Gastroesophageal sphincter (tissue), 4 donors: ENCODE data around the genes PVALB and CARD10.

DNA sequence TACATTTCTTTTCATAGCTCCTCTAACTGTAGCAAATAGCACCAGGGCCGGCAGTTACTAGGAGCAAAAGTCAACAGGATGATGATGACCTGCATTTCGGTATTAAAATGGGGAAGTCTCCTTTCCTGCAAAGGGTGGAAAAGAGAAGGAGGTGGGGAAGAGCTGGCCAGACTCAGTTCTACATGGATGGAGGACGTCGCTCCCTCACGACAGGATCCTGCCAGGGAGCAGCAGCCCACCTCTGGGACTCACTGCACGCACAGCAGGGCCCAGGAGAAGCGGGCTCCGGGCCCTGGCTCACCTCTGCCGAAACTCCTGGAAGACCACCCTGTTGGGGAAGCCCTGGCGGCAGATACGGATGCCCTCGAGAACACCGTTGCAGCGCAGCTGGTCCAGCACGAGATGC is 52.7 kb downstream of the APOL1 start:
- PRO-cap = no peak
- RAMPAGE, long total RNA, 4 experiments = no peak in any of the 4 experiments

GRCh38 chr22:36307727-36308206 is 54.8 kb downstream of the APOL1 start:
- PRO-cap = no peak
- RAMPAGE, long total RNA, 4 experiments = no peak in any of the 4 experiments

DNA sequence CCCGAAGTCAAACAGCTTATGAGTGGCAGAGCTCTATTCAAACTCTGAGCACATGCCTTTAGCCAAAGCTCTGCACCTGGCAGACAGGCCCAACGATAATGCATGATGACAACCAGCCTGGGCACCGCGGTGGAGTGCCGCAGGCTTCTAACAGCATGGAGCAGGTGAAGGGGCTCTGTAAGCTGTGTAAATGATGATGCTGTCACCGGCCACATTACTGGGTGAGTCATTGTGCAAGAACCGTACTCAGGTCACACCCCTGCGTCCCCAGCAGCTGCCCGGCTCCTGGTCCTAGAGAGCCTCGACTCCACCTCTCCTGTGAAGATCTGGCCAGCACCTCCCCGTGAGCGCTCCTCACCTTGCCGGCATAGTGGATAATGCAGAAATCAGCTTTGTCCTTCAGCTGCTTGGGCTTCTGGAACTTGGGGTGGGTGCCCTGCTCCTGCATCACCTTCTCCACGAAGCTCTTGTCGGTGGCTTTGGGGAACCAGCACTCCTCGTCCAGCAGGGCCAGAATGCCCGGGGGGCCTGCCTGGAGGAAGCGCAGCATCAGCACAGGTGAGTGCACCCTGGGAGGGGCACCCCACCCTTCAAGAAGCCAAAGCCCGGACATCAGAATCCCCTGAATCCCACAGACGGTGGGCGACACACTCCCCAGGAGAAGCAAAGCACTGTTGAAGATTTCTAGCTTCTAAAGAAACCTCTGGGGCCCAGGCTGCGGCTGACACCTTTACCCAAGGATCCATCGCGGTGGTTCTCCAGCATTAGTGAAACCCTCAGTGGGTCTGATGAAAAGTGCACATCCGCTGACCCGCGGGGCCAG is 59.0 kb downstream of the APOL1 start:
- PRO-cap = no peak
- RAMPAGE, long total RNA, 4 experiments = no peak in any of the 4 experiments

DNA sequence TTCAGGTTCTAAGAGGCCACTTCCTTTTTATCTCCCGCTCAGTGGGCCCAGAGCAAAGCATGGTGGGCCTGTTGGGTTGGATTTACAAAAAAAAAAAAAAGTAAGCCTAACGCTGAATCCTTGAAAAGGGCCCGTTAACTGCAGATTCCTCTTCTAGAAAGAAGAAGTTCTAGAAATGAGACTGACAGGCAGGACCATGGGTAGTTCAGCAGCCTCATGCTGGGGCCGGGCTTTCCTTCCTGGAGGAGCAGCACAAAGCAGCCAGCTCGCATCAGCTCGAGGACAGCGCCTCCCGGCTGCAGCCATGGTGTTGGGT is 53.8 kb downstream of the MYH9 start:
- PRO-cap = no peak
- RAMPAGE, long total RNA, 4 experiments = no peak in any of the 4 experiments

DNA sequence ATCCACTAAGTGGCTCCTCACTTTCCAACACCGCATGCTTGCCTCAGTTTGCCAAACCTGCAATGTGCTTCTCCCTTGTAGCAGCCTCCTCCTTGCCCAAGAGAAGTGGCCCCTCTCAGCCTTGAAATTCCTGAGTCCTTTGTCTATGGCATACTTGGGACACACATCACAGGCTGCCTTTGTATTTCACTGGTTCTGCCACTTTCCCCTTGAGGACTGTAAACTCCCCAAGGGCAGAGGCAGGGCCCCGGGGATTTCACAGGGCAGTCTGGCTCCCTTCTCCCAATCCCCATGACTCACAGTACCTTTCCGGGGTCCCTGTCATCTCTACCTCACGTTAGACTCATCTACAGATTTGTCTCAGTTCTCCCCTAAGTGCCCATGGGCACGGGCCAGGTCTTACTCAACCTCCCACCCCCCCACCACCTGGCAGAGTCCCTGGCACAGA is 1.9 kb downstream of the MYH9 start:
- PRO-cap = bidirectional peak, plus-strand start at position 363 of the sequence, minus-strand start at position 349 of the sequence
- RAMPAGE, long total RNA, 4 experiments = no peak in any of the 4 experiments

DNA sequence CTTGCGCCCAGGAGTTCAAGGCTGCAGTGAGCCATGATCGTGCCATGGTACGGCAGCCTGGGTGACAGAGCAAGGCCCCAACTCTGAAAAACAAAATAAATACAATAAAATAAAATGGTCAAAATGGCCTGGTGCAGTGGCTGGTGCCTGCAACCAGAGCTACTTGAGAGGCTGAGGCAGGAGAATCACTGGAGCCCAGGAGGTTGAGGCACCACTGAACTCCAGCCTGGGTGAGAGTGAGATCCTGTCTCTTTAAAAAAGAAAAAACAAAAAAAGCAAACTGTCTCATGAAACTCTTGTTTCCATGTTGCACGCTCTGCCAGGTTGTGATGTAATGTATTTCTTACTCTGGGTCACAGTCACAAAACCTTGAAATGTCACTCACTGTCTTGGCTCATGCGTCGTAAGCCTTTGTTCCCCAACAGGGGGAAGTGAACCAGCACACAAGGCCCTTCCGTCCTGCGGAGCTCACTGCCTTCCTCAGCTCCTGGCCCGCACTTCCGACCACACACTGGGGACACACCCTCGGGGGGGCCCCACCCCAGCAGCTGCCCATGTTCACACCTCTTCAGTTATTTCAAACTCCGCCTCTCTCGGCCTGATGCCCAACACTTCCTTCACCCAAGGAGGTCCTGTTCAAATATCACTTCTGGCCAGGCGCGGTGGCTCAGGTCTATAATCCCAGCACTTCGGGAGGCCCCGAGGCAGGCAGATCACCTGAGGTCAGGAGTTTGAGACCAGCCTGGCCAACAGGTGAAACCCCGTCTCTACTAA is 29.8 kb downstream of the TXN2 start:
- PRO-cap = unidirectional peak, plus-strand start at position 414 of the sequence; bidirectional peak, plus-strand start at position 639 of the sequence, minus-strand start at position 513 of the sequence
- RAMPAGE, long total RNA, 4 experiments = no peak in any of the 4 experiments

- PRO-cap = no peak
- RAMPAGE, long total RNA, 4 experiments = no peak in any of the 4 experiments
Observed at GRCh38 chr22:36453254-36453712, 28.2 kb downstream of the TXN2 start.

DNA sequence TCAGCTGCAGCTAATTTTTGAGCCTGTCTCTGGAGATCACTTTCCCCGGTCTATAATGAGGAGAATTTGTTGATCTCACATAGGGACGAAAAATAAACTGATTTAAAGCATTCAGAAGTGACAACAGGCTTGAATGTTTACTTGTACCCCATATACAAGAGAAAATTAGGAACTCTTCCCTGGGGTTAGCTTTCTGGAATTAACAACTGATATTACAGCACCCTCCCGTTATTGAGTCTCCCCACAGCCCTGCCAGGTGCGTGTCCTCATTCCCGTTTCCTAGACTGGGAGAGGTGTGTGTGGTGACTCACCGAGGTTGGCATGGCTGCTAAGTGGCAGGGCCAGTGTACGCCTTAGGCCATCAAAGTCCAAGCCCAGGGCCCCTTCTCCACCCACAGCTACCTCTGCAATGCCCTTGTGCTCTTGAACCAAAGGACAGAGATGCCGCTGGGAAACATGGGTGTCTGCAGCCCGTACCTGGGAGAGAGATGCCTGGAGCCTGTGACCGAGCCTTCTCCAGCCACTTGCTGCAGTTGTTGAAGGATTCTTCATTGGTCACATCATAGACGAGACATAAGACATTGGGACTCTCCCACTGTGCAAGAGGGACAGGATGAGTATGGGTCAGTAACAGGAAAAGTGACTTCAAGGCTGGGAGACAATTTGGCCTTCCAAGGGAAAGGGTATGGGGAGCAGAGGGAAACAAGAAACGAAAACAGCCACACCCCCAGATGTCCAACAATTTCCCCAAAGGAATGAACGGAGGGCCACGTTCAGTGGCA is 12.3 kb downstream of the IFT27 start:
- PRO-cap = no peak
- RAMPAGE, long total RNA, 4 experiments = no peak in any of the 4 experiments

DNA sequence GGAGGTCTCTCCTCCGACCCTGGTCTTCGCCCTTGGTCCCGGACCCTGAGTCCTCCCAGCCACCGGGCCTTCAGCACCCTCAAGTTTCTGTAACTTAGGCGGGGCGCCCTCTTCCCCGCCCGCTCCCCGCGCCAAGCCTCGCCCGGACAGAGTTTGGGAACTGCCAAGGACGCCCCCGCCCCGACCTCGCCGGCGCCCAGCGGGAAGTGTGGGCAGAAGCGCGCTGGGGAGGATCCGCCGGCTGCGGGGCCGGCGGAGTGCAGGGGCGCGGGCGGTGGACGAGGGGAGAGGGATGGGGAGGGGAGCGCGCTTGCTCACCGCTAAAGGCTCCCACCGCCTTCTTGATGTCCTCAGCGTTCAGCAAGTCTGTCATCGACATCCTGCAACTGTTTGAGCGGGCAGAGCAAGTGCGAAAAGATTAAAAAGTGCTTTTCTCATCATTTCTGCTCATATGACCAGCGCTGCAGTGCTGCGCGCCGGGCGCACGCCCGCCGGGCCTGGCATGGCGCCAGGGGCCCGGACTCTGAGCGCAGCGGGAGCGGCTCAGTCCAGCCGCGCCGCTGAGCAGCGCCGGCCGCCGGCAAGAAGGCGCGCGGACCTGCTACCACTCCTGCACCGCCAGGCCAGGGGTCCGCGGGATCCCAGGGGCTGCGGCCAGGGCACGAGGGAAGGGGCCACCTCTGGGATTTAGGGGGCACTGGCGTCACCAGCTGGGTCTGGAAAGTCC is at the start of gene PVALB:
PVALB (minus strand) TSS at position 409 of the 727 bp plus-strand sequence.
- PRO-cap = no peak
- RAMPAGE, long total RNA, 4 experiments = no peak in any of the 4 experiments

DNA sequence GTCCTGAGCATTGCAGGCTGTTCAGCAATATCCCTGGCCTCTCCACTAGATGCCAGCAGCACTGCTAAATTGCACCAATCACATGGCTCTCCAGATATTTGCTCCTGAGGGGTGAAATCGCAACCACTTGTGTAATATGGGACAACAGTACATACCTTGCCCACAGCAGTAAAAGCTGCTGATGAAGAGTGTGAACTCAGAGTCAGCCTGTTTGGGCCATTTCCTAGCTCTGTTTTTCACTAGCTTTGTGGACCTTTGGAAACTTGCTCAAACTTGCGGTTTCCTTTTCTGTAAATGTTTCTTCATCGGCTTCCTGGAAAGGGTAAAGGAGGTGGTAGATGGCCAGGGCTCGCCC is 12.9 kb downstream of the NCF4 start:
- PRO-cap = unidirectional peak, plus-strand start at position 163 of the sequence
- RAMPAGE, long total RNA, 4 experiments = no peak in any of the 4 experiments

- PRO-cap = no peak
- RAMPAGE, long total RNA, 4 experiments = no peak in any of the 4 experiments
Observed at GRCh38 chr22:37031885-37032400, 12.4 kb downstream of the MPST start.

- PRO-cap = no peak
- RAMPAGE, long total RNA, 4 experiments = no peak in any of the 4 experiments
Observed at GRCh38 chr22:37110305-37110773, 826 bp upstream of the TMPRSS6 start.

DNA sequence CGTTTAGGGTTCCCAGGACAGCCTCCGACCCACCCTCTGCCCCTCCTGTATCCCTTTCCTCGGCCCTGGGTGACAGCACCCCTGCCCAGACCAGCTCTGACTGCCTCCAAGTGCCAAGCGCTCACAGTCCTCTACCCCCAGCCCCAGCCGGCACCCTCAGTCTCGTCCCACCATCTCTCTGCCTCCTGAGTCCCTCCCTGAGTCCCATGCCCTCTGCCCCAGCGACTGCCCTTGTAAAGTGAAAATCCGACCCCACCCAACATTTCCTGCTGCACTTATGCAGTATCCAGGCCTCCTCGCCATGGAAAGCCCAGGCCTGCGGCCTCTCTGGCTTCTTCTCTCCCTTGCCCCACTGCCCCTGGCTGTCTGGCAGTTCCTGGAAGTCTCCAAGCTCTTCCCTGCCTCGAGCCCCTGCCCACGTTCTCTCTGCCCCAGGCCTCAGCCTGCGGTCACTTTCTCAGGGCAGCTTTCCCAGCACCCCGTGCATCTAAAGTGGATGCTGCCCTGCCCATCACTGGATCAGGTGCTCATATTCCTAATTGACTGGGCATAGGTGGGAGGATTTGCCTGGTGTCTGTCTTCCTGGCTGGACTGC is 17.6 kb upstream of the IL2RB start:
- PRO-cap = no peak
- RAMPAGE, long total RNA, 4 experiments = no peak in any of the 4 experiments

- PRO-cap = no peak
- RAMPAGE, long total RNA, 4 experiments = no peak in any of the 4 experiments
Observed at GRCh38 chr22:37188836-37189519, 931 bp upstream of the C1QTNF6 start.

GRCh38 chr22:37220472-37220980 is 8.2 kb upstream of the SSTR3 start:
- PRO-cap = no peak
- RAMPAGE, long total RNA, 4 experiments = no peak in any of the 4 experiments

DNA sequence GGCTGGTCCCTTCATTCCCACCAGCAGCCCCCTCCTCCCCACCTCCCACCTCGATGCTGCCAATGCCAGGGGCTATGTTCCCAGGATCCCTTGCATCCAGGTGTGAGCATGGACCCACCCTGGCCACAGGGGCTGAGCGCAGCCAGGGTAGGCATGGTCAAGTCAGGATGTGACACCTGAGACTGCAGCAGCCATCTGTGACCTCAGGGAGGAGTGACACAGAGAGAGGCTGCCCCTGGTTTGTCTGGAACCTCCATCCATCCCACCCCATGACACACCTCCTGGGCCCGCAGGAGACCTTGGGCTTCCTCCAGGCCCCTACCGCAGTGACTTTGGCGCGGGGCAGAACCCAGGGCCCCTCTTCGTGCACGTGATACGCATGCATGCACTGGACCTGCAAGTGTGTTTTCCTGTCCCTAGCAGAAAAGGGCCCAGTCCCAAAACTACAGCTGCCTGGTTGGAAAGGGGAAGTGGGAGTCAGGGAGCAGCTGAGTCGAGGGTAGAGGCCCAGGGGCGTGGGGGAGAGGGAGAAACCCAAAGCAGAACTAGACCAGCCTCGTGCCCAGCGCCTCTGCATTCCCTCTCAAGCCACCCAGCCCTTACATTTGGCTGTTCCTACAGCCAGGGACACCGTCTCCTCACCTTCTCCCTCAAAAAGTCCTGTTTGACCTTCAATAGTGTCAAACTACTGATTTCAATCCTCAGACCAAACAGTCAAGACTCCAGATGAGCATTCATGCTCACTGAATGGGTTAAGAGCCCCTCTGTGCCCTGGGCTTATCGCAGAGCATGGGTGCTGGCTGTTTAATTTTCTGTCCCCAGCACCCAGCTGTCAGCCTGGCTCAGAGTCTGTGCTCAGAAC is 7.8 kb upstream of the CYTH4 start:
- PRO-cap = unidirectional peak, plus-strand start at position 574 of the sequence
- RAMPAGE, long total RNA, 4 experiments = no peak in any of the 4 experiments

GRCh38 chr22:37284082-37284788 is 1.9 kb downstream of the CYTH4 start:
- PRO-cap = no peak
- RAMPAGE, long total RNA, 4 experiments = no peak in any of the 4 experiments

GRCh38 chr22:37293502-37293910 is 11.2 kb downstream of the CYTH4 start:
- PRO-cap = no peak
- RAMPAGE, long total RNA, 4 experiments = no peak in any of the 4 experiments

GRCh38 chr22:37321189-37321737 is 39.0 kb downstream of the CYTH4 start:
- PRO-cap = no peak
- RAMPAGE, long total RNA, 4 experiments = no peak in any of the 4 experiments

GRCh38 chr22:37519157-37520061 is at the start of gene CARD10:
TSS of gene CARD10 (minus strand) at chr22:37519415.
- PRO-cap = unidirectional peak, minus-strand start at chr22:37519535
- RAMPAGE, long total RNA, 4 experiments = start-site peak on the minus strand in 1 of 4 experiments, at chr22:37519354-37519390 at its widest, 38 reads per replicate